ENCODE data around the gene KIAA0930.

DNA sequence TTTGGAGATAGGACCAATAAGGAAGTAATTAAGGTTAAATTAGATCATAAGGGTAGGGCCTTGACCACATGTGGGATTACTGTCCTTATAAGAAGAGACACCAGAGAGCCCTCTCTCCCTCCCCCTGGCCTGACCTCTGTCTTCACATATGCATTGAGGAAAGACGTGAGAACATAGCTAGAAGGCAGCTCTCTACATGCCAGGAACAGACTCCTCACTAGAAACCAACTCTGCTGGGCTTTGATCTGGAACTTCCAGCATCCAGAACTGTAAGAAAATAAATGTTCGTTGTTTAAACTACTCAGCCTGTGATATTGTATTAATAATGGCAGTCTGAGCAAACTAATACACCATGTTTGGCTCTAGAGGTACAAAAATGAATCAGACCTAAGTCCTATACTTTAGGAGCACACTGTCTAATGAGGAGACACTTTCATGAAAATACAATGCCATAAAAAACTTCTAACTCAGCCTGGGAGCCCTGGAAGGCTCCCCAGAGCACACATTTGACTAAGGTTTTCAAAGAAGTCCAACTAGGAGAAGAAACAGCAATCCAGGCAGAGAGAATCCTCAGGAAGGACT is 13.4 kb upstream of the NUP50 start:
- PRO-cap: no peak
- RAMPAGE, long total RNA, 3 experiments: start-site peak on the minus strand in 1 of 3 experiments, centred at position 295 of the sequence, 5 reads per replicate

- PRO-cap: no peak
- RAMPAGE, long total RNA, 3 experiments: no peak in any of the 3 experiments
Observed at GRCh38 chr22:45164480-45165166, 898 bp downstream of the NUP50 start.

- PRO-cap: no peak
- RAMPAGE, long total RNA, 3 experiments: no peak in any of the 3 experiments
Observed at GRCh38 chr22:45210855-45211581, 29.7 kb downstream of the KIAA0930 start.

- PRO-cap: unidirectional peak, minus-strand start at chr22:45240924
- RAMPAGE, long total RNA, 3 experiments: no peak in any of the 3 experiments
Observed at GRCh38 chr22:45240446-45241415, at the start of gene KIAA0930. TSS of gene KIAA0930 (minus strand) at chr22:45240894.

DNA sequence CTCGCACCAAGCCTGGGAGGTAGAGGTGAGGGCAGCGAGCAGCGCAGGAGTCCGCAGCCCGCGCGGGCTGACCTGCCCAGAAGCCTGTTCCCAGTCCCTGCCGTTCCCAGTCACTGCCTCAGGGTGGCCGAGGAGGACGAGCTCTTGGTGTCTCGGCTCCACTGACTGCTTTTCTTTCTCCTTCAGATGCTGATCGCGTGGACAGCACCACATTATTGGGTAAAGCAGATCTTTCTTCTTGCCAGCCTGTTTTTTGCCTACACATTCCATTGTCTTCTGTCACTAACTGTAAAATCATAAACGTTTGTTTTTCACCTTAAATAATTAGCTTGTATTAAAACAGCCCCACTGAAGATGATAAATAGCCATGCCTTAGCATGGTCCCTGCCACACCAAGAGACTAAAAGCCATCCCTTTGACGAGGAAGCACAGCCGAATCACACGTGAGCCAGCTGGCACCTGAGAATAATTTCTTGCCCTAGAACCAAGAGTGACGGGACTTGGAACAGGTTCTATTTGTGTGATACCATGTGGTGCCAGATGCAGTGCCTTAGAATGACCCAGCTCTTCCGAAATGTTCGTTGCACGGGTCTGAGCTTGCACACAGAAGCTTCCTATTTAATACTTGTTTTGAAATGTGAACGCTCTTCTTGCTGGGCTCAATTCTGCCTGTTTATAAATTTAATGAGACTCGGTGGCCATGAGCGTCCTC is 25.6 kb downstream of the FAM118A start:
- PRO-cap: no peak
- RAMPAGE, long total RNA, 3 experiments: no peak in any of the 3 experiments

DNA sequence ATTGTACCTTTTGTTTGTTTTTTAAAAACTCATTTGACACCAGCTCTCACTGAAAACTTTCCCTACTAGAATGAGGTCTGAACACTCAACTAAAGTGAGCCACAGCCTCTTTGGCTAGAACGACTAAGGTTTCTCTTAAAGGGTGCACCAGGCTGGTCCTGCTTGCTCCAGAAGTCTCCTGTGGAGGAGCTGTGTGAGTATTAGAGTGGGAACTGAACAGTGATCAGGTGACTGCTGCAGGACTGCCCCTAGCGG is 34.5 kb downstream of the FAM118A start:
- PRO-cap: no peak
- RAMPAGE, long total RNA, 3 experiments: no peak in any of the 3 experiments

GRCh38 chr22:45504213-45504908 is 1.7 kb downstream of the FBLN1 start:
- PRO-cap: no peak
- RAMPAGE, long total RNA, 3 experiments: no peak in any of the 3 experiments

- PRO-cap: no peak
- RAMPAGE, long total RNA, 3 experiments: no peak in any of the 3 experiments
Observed at GRCh38 chr22:45553315-45553783, 50.7 kb downstream of the FBLN1 start.

- PRO-cap: no peak
- RAMPAGE, long total RNA, 3 experiments: no peak in any of the 3 experiments
Observed at GRCh38 chr22:45683378-45683577, 11.6 kb downstream of the ATXN10 start.

GRCh38 chr22:45740294-45740662 is 68.6 kb downstream of the ATXN10 start:
- PRO-cap: no peak
- RAMPAGE, long total RNA, 3 experiments: no peak in any of the 3 experiments

DNA sequence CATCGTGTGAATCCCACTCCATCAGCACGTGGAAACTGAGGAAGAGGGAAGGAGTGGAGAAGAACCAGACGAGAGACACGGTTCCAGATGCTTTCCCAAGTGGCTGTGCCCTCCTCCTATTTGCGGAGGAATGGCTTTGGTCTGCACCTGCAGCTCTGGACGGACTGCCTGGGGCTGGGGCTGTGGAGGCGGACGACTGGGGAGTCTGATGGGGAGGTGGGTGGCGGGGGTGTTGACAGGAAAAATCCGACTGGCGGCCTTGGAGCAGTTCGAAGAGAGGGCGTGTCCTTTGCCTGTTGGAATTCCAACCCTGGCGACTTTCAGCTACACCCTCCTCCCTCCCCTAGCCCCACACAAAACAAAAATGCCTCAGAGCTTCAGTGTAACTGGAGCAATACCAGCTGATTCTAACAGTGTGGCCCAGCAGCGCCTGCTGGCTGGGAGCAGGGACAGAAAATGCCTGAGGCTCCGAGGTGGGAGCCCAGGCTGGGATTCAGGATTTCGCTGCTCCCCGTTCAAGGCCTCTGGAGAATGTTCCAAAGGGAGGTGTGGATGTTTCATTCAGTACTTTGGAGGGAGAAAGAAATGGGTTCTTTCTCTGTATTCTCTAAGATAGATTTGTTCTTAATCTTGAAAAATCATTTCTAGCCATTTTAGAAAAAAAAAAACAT is 85.5 kb downstream of the ATXN10 start:
- PRO-cap: no peak
- RAMPAGE, long total RNA, 3 experiments: no peak in any of the 3 experiments

DNA sequence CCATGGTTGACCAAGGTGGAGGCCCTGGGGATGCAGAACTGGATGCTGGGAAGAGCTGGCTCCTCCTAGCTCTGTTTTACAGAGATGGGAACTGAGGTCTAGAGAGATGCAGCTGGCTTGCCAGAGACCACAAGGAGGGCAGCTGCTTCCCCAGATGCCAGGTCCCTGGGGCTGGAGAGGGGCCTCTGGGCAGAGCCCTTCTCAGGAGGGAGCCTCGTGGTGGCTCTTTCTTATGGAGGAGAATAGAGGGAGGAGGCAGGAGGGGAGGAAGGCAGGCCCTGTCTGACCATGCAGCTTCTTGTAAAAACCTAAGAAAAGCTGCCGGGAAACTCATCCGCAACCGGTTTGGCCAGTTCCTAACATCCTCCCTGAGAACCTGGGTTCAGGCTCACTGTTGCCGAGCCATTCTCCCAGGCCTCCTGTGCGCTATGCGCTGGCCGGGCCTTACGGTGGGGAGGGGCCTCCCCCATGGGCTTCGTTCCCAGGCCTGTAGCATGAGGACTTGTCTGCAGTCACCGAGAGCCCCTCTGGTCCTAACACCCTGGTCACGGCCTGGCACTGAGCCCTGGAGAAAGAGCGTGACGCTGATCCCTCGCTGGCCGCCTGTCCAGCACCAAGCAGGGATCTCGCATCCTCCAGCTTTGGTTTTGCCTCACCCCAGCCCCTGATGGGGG is 80.5 kb downstream of the WNT7B start:
- PRO-cap: no peak
- RAMPAGE, long total RNA, 3 experiments: no peak in any of the 3 experiments

DNA sequence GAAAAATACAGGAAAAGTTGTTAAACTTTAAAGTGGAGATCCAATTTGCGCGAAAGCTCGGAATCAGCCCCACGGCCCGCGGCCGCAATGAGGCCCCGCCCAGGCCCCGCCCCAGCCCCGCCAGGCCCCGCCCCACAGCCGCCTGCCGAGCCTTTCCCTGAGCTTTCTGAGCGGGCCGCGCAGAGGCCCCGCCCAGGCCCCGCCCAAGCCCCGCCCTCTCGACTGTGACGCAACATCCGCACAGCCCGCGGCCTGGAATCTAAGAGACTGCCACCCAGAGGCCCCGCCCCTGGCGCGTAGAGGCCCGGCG is 58.6 kb upstream of the WNT7B start:
- PRO-cap: bidirectional peak, plus-strand start outside the sequence, minus-strand start at position 89 of the sequence
- RAMPAGE, long total RNA, 3 experiments: no peak in any of the 3 experiments

DNA sequence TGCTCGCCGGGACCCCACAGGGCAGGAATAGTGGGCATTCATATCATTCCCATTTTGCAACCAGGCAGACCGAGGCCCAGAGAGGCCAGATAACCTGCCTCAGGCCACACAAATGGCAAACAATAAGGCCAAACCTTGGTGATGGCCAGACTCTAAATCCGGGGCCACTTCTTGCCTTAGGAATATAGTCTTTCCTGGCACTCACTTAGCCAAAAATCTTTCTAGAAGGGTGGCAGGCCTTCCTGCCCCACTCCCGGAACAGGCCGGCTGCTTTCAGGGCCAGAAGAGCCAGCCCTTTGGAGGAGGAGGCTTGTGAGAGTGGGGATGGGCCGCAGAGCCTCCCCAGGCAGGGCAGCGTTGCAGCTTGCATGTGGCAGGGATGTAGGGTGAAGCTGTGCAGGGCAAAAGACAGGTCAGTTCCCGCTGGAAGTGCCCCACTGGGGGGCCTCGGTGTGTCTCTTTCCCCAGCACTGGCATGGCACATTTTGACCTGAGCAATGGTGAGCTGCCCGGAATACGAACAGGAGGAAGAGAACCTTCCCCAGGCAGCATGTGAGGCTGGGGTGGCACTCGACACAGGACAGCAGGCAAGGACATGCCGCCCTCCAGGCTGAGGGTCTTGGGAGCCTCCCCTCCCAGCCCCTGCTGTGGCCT is 75.7 kb upstream of the WNT7B start:
- PRO-cap: no peak
- RAMPAGE, long total RNA, 3 experiments: no peak in any of the 3 experiments

GRCh38 chr22:46055081-46055842 is 78.3 kb upstream of the WNT7B start:
- PRO-cap: no peak
- RAMPAGE, long total RNA, 3 experiments: no peak in any of the 3 experiments

DNA sequence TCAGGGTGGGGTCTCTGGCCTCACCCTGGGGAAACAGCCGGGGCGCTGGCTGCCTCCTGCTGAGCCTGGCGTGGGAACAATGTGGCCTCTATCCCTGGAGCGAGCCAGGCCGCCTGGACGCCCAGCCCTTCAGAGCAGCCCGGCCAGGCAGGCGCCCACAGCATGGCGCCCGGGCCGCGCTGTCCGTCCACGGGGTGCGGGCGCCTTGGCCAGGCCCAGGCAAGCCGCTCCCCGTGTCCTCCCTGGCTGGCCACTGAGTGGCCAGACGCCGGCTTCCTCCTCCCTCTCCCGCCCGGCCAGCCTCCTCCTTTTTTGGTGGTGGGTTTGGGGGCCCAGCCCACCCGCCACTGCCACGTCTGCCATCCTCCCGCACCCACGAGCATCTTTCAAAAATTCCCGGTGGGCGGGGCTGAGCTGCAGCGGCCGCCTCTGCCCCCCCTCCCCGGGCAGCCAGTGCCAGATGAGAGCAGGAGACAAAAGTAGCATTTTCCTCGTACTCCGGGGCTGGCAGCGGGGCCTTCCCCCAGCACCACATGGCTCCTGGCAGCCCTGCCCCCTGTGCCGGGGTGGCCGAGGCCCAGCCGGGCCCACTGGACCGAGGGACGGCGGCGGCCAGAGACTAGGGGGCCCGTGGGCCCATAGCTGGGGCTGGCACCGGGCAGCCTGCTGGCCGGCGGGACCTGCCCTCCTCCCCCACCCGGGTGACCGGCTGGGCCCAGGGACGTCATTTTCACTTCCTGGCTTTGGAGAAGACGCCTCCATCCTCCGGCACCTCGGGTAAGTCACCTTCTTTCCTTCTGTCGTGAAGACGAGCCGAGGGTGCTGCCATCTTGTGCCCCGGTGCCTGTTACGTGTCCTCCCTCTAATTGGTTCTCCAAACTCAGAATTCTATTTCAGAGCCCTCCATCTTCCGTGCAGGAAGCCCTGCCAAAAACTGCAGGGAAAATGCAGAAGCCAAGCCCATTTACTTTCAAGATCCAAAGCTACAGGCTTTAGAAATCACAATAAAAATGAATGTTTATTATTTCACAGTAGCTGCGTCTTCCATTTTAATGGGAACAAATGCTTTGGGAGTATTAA is 70.1 kb upstream of the PPARA start:
- PRO-cap: bidirectional peak, plus-strand start at position 600 of the sequence, minus-strand start at position 252 of the sequence; bidirectional peak, plus-strand start at position 803 of the sequence, minus-strand start at position 640 of the sequence
- RAMPAGE, long total RNA, 3 experiments: no peak in any of the 3 experiments

- PRO-cap: unidirectional peak, minus-strand start at chr22:46086756
- RAMPAGE, long total RNA, 3 experiments: no peak in any of the 3 experiments
Observed at GRCh38 chr22:46086675-46087659, 63.4 kb upstream of the PPARA start.

GRCh38 chr22:46122483-46122851 is 27.9 kb upstream of the PPARA start:
- PRO-cap: no peak
- RAMPAGE, long total RNA, 3 experiments: no peak in any of the 3 experiments

- PRO-cap: no peak
- RAMPAGE, long total RNA, 3 experiments: no peak in any of the 3 experiments
Observed at GRCh38 chr22:46126076-46126290, 24.3 kb upstream of the PPARA start.

DNA sequence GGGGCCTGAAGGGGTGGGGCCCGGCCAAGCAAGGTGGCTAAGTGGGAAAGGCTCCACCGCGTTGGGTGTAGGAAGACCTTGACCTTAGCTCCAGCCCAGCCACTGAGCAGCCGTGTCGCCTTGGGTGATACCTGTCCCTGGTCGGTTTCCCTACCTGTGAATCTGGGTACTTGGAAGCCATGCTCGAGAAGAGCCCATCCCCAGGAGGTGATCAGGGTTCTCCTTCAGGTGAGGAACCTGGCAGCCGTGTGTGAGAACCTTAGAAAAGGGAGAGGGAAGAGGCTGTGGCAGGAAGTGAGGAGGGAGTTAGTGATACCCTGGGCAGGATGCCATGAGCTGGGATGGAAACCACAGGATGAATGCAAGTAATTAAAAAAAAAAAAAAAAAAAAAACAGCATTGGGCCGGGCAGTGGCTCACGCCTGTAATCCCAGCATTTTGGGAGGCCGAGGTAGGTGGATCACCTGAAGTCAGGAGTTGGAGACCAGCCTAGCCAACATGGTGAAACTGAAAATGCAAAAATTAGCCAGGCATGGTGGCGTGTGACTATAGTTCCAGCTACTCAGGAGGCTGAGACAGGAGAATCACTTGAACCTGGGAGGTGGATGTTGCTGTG is 21.7 kb downstream of the PPARA start:
- PRO-cap: no peak
- RAMPAGE, long total RNA, 3 experiments: no peak in any of the 3 experiments